Tongue (tissue), 2 donors: Measurements from ENCODE around the genes OXTR, OGG1 and IL17RC.

DNA sequence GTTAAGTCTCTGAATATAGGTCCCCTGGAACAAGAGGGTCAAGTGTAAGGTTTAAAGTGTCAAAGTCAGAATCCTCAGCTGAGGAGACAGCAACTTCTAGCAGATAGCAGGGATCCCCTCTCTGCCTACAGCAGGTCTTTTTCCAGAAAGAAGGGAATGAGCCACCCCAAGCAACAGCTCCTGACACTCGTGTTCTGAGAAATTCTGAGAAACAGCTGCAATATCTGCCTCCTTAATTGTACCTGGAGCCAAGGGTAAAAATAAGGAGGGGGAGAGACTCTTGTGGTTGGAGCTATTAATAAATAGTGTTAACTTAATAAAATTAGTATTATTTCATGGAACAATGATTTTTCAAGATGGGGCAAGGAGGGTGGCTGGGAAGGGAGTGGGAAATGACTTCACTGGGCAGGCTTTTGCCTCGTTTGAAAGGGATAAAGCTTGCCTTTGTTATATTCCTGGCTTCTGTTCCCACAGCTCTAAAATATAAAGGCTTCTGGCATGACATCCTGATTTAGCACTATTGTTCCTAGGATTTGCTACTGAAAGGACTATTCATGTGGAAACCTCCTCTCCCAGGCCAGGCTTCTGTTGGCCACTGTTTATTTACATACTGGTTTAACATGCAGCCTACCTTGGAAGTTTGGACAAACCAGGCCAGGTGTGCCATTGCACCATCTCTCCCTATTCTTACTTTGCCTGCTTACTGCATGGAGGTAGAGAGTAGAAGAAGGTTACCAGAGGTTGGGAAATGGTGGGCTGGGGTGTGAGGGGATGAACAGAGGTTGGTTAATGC lies 2.6 kb upstream of the LMCD1 start:
- RAMPAGE, long total RNA = no peak

- RAMPAGE, long total RNA = no peak
Observed at GRCh38 chr3:8657906-8659083, 13.7 kb upstream of the SSUH2 start.

DNA sequence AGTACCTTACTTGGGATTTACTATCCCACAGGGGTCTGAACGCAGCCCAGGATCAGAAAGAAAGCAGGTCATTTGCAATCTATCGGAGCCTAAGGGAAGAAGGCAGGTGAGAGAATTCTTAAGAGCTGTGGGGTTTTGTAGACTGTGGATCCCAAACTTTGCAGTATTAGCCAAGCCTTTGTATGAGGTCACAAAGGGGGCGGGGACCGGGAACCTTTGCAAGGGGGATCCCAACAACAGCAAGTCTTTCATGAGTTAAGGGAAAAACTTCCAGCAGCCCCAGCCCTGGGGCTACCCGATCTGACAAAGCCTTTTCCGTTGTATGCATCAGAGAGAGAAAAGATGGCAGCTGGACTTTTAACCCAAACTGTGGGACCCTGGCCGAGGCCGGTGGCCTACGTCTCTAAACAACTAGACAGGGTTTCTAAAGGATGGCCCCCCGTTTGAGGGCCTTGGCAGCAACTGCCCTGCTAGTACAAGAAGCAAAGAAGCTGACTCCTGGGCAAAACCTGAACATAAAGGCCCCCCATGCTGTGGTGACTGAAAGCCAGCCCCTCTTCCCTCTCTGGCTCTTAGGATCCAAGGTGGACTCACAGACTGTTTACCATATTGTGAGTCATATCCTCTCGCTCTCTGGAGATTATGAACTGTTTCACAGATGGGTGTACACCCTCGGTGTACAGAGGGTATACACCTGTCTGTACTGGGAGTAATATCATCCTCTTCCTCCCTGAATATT lies 35.3 kb upstream of the SSUH2 start:
- RAMPAGE, long total RNA = no peak

- RAMPAGE, long total RNA = no peak
Observed at GRCh38 chr3:8769328-8770214, at the start of gene OXTR. OXTR (minus strand) TSS chr3:8769613.

DNA sequence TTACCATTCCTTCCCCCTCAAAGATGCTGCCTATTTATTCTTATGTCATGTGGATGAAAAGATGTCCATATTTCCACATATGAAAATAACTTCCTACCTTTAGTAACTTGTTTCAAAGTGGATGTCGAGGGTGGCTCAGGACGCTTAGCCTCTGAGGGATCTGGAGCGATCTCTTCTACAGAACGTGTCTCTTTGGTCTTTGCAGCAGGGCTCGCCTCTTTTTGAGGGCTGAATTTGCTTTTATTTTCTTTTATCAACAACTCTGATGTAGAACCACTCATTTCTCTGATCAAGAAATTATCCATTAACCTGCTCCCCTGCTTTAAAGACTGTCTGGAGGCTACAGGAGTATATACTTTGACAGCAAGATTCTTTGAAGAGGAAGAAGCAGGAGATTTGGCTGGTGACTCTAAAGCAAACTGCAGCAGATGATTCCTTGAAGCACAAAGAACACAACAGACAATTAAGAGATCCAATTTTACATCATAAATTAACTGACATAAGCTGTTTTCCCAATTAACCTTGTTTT lies 21.8 kb downstream of the RAD18 start:
- RAMPAGE, long total RNA = no peak

DNA sequence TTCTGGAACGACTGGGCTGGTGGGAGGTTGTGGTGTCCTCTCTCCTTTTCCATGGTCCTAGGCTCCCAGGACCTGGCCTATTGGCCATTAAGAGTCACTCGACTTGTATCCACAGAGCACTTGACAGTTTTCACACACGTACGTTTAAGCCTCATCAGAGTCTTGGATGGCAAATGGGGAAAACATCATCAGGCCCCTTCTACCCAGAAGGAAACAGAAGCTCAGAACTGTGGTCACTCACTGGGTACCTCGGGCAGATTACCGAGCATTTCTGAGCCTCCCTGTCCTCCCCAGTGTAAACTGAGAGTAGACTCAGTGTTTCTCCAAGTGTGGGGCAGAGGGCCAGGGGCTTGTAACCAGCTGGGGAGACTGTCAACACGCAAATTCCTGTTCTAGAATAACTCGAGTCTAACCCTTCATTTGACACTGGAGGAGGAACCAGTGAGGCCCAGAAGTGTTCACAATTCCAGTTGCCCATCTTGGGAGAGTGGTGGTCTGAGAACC lies 86.1 kb upstream of the RAD18 start:
- RAMPAGE, long total RNA = no peak

- RAMPAGE, long total RNA = no peak
Observed at GRCh38 chr3:9441265-9442521, 44.3 kb downstream of the SETD5 start.

DNA sequence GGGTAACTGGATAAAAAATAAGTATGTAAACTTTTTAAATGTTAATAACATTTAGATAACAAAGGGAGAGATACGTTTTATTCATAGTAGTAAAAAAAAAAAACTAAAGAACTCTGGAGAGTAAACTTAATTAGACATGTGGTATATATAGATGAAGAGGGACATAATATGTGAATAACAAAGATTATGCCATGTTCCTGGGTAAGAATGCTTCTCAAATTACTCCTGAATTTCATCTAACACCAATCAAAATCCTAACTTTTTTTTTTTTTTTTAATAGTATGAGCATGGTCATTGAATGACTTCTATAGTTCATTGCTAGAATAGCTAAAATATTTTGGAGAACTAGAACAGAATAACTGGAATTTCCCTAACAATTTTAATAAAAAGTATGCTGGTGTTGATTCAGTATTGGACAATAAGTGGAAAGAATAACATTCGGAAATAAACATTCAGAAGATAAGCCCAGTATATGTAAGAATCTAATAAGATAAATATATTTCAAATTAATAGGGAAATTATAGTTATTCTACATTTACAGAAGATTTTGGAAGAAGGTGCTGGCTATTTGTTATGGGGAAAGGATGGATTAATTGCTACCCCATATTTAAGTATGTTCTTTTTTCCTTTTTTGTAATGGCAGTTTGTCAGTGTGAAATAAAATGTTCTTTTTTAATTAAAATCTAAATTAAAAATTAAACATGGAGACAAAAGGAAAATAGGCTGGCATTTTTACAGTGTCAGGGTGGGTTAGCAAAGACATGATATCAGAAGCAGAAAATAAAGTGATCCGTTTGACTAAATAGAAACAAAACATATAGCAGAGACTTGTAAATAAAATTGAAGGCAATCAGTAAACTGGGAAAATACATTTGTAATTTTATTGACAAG lies 63.0 kb downstream of the SETD5 start:
- RAMPAGE, long total RNA = no peak

DNA sequence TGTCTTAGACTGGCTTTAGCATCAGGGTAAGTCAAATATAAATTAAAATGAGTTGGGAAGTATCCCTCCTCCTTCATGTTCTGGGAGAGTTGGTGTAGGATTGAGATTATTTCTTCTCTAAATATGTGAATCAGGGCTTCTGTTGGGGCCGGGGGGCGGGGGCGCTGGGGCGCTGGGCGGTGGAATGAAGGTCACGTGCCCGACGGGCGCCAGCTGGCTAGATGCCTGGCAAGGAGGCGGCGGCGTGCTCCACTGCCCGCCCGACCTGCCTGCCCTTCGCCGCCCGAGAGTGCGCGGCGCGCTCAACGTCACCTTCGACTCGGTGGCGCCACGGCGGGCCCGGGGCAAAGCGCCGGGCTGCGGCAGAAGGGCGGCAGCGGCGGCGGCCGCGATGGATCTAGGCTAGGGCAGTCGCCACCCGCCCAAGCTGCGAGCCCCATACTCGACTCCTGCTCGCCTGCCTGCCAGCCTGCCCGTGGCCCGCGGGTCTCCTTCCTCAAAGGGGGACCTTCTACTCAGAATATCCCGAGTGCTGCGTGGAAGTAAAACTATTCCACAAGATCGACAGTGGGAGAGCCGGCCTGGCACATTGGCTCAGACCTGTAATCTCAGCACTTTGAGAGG lies 47.0 kb upstream of the LHFPL4 start:
- RAMPAGE, long total RNA = no peak

DNA sequence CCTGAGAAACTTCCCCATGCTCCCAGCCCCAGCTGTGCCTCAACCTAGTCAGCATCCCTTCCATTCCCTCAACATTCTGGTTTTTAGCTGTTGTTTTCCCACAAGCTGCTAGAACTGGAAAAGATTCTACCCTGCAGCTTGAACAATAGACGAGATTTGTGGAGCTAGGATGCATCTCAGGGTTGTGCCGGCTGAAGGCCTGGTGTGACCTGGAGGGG lies 8.1 kb upstream of the CPNE9 start:
- RAMPAGE, long total RNA = no peak

DNA sequence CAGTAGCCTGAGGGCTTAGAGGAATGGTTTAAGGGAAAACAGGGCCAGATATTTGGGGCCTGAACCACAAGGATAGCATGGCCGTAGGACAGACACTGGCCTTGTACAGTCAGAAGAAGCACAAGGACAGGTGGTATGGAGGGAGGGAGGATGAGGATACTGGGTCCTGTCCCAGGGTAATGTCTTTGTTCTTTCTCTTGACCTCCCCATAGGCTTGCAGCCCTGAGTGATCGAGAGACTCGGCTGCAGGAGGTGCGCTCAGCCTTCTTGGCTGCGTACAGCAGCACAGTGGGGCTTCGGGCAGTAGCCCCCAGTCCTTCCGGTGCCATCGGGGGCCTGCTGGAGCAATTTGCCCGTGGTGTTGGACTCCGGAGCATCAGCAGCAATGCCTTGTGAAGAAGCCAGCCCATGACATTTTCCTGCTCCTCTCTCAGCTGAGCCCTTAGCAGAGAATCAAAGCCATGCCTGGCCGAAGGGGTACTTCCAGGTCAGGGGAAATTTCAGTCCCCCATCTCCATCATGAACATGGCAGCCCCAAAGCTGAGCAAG lies 2.0 kb upstream of the CPNE9 start:
- RAMPAGE, long total RNA = no peak

- RAMPAGE, long total RNA = no peak
Observed at GRCh38 chr3:9749659-9750724, at the start of gene OGG1. OGG1 (plus strand) TSS chr3:9749952.

- RAMPAGE, long total RNA = no peak
Observed at GRCh38 chr3:9806235-9807198, 3.5 kb upstream of the TTLL3 start.

- RAMPAGE, long total RNA = no peak
Observed at GRCh38 chr3:9809147-9809569, 904 bp upstream of the TTLL3 start.

- RAMPAGE, long total RNA = no peak
Observed at GRCh38 chr3:9898799-9899223, 3.8 kb upstream of the IL17RE start.

DNA sequence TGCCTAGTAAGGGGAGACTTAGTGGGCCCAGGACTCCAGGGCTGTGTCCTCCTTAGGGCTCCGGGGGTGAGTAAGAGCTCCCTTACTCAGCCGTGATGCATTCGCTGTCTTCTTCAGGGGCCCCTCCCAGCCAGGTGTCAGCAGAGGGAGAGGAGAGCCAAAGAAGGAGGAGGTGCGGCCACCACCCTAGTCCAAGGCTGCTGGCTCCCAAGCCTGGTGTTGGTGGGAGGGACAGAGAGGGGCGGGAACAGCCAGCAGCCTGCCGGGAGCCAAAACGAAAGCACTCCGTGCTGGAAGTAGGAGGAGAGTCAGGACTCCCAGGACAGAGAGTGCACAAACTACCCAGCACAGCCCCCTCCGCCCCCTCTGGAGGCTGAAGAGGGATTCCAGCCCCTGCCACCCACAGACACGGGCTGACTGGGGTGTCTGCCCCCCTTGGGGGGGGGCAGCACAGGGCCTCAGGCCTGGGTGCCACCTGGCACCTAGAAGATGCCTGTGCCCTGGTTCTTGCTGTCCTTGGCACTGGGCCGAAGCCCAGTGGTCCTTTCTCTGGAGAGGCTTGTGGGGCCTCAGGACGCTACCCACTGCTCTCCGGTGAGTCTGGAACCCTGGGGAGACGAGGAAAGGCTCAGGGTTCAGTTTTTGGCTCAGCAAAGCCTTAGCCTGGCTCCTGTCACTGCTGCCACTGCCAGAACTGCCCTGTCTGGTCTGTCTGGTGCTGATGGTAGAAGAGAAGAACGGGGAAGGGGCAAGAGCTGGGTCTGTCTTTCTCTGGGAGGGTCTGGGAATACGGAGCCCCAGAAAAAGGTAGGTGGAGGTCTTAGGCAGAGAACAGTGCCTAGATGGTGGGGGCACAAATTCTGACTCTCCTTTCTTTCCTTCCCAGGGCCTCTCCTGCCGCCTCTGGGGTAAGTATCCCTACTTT lies at the start of gene IL17RC:
Gene IL17RC, plus strand, starts transcription at position 272 of the 925 bp plus-strand sequence.
- RAMPAGE, long total RNA = no peak

- RAMPAGE, long total RNA = no peak
Observed at GRCh38 chr3:9946172-9947198, 5.7 kb downstream of the PRRT3 start.

DNA sequence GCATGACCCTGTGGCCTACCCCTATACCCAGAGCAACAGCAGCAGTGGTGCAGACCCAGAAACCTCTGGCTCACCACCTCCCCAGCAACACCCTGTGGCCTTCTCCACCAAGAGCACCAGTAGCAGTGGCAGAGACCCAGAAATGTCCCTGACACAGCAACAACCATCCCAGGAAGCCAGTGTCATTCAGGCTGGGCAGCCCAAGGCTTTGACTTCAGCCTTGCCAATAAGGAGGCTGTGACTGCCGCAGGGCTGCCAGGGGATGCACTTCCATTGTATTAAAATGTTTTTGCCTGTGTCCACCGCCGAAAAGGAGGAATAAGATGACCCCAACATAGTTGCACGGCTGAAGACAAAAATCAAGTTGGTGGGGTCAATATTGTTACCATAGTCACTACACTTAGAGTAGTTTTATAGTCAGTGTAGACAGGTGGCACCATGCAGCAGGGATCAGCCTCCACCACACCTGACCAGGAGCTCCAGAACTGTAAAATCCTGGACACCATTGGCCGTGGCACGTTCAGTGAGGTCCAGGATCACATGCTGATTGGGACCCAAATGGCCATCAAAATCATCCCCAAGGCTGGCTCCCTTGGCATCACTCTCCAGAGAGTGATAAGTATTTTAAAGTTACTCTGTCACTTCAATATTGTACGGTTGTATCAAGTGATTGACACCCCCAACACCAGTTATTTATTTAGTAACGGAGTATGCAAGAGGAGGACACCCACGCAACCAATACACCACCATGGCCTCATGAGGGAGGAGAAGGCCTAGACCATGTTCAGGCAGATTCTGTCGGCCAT lies 16.6 kb upstream of the EMC3 start:
- RAMPAGE, long total RNA = no peak

DNA sequence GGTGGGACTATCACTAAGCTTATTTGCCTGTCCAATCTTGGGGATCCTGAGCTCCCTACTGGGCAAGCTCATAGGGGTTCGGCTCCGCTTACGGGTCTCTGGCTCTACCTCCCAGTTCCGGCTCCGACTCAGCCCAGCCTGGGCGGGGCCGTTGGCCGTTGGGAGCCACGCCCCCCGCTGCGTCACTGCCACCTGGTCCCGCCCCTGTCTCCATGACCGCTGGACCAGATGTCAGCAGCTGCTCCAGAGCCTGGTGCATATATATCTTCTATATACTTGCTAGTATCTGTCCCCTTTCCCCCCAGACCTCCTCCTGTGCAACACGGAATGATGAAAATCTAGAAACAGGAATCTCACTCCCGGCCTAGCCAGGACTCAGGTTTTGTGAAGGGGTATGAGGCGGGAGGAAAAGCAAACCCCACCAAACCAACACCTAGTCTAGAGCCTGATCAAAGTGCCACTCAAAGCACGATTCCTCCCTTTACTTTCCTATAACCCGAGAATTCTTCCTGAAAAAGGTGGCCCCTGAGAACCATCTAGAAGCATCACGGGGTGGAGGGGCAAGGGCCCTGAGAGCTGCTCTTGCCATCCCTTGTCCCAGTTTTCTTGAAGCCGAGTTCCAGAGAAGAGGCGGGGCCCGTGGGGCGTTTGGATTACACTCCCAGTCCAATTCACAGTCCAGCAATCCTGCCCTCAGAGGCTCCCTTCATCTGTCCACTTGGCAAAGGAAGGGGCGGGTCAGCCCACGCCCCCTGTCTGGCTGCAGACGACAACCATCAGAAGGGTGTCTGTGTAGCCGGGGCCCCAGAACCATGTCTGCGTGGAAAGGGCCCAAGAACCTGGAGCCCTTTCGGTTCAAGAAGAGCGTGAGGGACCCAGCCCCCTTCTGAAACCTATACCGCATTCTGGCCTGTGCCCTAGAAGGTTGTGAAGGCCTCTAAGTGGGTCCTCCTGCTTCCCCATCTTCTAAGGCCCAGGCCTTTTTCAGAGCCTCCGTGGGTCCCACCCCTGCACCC lies 16.9 kb upstream of the FANCD2 start:
- RAMPAGE, long total RNA = no peak

- RAMPAGE, long total RNA = no peak
Observed at GRCh38 chr3:10173715-10174382, 9.1 kb downstream of the IRAK2 start.